Myometrial cell (primary cell): ENCODE measurements around the genes SUCLA2 and ITM2B.

DNA sequence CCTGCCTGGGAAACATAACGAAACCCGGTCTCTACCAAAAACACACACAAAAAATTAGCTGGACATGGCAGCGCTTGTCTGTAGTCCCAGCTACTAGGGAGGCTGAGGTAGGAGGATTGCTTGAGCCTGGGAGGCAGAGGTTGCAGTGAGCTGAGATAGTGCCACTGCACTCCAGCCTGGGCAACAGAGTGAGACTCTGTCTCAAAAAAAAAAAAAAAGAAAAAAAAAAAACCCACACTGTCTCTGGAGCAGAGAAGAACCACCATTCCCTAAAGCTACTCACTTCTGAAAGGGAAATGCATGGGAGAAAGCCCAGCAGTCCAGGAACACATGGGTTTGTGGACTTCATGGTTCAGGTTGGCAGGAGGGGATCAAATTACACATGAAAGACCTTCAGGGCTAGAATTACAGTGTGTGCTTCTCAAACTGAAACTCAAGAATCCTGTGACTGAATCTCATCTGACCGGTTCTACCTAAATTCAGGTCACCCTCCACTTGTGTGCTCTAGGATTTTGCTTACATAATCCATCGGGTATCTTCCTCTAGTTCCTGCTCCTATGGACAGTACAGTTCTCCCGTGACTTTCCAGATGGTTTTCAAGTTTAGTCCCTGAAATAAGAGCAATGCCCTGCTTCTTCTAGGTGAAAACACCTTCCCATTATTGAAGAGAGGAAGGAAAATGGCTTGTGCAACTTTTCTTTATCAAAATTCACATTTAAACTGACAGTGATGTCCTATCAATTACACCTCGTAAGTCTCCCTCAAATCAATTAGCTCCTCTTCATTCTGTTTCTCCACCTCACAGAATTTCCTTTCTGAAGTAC is 30.3 kb upstream of the CPB2 start:
- RAMPAGE, long total RNA, result no peak

DNA sequence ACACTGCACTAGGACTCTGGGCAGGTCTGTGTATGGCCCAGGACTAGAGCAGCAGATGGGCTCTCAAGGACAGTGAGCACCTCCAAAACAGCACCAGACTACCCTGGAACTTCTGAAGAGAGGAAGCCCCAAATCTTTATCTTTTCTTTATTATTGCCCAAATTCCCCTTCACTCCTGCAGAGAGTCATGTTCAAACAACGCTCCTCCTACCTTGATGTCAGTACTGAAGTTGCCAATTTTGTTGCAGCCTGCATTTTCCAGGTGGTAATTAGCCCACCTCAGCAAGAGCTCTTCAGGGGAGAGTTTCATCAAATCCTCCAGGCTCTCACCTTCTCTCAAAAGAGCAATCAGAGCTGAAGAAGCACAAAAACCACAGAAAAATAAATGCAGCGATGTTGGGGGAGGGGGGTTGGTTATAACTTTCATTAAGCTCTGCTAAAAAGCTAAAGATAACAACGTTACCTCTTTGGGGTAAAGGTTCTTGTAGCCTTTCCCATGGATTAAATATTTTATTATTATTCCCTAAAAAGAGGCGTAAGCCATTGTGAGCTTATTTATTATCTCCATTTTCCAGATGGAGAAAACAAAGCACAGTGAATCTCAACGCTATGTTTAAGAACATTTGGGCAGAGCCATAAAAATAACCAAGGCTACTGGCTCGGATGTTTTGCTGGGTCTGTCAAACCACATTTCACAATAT is 31.1 kb downstream of the LCP1 start:
- RAMPAGE, long total RNA, result no peak

GRCh38 chr13:46171094-46171991 is 10.6 kb downstream of the LCP1 start:
- RAMPAGE, long total RNA, result no peak

GRCh38 chr13:46520148-46520557 is 32.8 kb upstream of the LRCH1 start:
- RAMPAGE, long total RNA, result no peak

DNA sequence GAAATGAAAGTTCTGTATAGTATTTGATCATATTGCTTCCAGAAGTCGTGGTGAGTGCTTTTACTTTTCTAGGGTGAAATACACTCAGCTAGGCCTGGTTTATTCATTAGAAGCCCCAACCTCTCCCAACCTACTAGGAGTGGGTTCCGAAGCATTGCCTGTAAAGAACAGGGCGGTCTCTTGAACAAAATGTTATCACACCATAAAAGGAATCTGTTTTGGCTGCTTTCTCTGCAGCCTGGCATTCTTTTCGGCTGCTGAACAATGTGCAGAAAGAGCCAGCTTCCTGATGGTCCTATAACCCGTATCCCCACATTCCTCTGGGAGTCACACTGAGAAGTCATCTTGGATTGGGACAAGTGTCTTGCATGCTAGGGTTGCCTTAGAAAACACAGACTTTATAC is 102.8 kb downstream of the LRCH1 start:
- RAMPAGE, long total RNA, result no peak

- RAMPAGE, long total RNA, result no peak
These were observed 116.4 kb downstream of the ESD start for GRCh38 chr13:46680525-46680942.

DNA sequence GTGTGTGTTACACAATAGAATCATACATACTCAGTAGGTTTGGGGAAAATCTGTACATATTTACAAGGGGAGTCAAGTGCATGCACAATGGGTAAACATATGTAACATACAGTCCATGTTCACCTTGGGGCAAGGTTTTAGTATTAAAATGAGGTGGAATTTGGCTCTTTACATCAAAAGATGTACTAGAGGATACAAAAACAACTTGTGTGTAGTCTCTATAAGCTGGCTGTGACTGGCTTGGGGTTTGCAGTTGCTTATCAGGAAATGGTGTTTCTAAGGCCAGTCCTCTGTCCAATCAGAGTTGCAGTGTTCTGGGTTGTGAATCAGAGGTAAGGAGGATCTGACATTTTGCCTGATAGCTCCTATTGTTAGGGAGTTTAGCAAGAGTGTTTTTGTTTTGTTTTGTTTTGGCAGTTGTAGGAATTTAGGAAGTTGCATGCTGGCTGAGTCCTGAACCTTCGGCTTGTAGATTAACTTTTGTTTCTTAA is 20.1 kb upstream of the ESD start:
- RAMPAGE, long total RNA, result no peak

- RAMPAGE, long total RNA, result no peak
These were observed 2.9 kb downstream of the HTR2A start for GRCh38 chr13:46893815-46894563.

DNA sequence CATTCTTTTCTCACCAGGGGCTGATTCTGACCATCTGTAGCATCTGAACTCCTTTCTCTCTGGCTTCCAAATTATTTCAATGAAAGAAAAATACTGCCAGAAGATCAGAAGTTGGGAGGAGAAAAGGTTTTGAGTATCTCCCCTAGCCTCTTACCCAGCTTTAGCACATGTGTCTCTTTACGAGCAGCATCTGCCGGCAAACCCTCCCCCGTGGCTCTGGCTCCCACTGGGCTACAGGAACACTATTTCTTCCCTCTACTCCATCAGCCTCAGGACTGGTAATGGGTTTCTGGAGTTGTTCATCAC is 437.2 kb upstream of the HTR2A start:
- RAMPAGE, long total RNA, result no peak

DNA sequence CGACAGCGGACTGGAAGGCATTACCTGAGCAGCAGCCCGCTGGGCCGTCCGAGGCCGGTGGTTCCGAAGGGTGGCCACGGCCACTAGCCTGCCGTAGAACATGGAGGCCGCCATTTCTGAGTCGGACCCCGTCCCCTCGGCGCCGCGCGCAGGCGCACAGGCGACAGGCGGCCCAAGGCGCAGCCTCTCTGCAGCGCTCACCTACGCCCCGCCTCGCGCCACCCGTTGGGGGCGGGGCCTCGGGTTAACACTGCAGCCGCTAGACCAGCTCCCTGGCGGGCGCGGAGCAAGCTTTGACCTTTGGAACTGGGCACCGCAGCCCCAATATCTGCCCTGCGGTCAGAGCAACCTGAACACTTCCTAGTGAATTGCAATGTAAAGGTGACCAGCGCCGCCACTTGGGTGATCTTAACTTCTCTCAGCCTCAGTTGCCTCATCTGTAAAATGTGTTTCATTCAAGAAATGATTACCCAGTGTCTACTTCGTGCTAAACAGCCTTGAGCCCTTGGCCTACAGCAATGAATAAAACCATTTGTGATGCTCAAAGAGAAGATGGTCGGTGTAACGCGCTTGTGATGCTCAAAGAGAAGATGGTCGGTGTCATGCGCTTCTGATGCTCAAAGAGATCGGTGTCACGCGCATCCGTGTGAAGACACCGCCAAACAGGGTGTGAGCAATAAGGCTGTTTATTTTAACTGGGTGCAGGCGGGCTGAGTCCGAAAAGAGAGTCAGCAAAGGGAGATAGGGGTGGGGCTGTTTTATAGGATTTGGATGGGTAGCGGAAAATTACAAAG is at the start of gene SUCLA2:
Gene SUCLA2 (minus strand): TSS at position 118 of the 794 bp plus-strand sequence.
- RAMPAGE, long total RNA, result start-site peak on the minus strand centred at position 141 of the sequence, 49 bp wide, 146 and 803 reads in 2 replicates

DNA sequence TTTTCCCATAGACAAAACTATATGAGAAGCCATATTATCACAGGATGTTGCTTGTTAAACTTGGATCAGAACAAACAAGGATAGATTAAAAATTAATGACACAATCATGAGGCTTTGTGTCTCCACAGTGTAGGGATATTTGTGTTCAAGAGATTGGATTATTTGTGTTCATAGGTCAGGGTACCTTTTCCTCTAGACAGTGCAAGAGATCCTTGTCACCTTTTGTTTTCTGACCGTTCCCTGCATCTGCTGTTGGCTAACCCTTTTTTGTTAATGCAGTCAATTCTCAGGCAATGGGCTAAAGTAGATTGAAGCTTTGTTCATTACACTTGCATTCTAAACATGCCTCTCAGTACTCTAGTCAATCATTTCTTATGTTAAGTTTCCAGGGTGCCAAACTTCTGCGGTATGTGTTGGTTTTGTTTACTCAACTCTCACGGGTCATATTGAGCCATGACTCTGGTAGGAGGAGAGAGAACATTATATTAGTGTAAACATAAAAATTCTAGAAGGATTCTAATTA is 1.7 kb upstream of the MED4 start:
- RAMPAGE, long total RNA, result no peak

DNA sequence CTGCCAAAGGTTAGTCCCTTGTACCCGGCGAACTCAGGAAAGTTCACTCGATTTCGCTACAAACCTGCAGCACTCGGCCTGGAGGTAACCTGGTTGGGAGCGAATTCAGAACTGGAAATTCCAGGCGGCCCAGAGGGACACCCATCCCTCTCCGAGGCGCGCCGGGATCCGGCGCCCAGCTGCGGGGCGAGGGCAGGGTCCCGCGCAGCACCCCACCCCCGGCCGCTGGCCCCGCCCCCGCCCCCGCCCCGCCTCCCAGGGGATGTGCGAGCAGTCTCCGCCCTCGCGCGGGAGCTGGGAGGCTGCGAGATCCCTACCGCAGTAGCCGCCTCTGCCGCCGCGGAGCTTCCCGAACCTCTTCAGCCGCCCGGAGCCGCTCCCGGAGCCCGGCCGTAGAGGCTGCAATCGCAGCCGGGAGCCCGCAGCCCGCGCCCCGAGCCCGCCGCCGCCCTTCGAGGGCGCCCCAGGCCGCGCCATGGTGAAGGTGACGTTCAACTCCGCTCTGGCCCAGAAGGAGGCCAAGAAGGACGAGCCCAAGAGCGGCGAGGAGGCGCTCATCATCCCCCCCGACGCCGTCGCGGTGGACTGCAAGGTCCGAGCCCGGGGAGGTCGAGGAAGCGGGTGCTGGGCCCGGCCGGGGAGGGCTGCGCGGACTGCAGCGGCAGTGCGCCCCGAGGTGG is at the start of gene ITM2B:
Gene ITM2B (plus strand): TSS at position 321 of the 680 bp plus-strand sequence.
- RAMPAGE, long total RNA, result start-site peak on the plus strand centred at position 278 of the sequence, 39 bp wide, 18 and 23 reads in 2 replicates

- RAMPAGE, long total RNA, result no peak
These were observed 19.2 kb downstream of the ITM2B start for GRCh38 chr13:48252007-48252724.

GRCh38 chr13:48585360-48585720 is 52.5 kb upstream of the RCBTB2 start:
- RAMPAGE, long total RNA, result no peak

DNA sequence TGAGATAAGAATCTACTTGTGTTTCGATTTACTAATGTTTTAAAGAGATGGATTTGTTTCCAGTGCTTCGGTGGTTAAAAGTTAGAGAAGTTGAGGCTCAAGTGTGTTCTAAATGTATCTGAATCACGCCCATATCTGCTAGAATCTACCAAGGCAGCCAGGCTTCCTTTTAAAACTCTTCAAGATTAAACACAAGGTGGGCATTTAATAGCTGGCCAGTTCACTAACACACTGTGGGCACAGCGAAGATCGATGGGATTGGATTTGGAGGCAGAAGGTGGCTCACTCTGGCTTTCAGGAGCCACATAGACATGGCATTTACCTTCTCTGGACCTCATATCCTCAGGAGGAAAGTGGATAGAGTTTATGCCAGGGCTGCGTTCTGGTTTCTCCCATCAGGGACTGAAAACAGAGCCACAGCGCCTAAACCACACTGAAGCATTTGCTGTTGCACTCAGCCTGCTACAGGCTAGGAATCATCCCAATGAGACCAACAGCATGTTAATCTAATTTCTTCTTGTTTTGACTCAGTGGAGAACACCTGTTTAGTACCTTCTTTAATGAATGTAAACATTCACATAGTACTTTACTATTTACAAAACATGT is 1.5 kb downstream of the CYSLTR2 start:
- RAMPAGE, long total RNA, result no peak

DNA sequence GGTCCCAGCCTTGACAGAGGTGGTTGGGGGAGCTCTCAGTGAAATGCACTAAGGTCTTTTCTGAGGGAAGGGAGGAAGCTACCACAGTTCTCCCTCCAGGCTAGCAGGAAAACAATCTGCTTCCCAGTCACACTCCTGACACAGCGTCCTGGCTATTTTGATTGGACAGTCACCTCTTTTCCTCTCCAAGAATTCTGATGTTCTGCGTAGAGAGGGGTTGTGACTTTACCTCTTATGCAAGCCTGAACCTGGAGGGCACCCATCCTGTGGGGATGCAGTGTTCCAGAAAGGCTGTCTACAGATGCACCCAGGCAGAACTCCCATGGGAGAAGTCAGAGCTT is 128.8 kb downstream of the CYSLTR2 start:
- RAMPAGE, long total RNA, result no peak

DNA sequence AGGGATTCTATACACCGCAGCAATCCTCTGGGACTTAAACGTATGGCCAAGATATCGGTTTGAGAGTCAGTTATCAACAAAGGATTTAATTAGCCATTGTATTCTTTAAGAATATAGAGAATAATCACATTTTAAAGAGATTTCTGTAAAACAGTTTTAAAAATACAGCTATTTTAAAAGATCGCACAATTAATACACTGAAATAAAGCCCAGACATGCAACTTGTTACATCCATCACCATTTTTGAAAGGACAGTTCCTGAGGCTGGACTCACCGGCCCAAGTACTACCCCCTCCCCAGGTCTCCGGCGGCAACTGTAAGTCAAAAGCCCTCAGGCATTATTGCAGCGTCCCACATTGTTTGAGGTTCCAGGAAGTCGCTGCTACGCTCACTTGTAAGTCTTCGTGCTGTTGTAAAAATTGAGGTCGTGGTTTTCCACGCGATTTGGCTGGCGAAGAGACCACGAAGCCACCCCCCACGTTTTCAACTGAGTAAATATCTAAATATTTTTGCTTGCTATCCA is 750 bp upstream of the FNDC3A start:
- RAMPAGE, long total RNA, result no peak

DNA sequence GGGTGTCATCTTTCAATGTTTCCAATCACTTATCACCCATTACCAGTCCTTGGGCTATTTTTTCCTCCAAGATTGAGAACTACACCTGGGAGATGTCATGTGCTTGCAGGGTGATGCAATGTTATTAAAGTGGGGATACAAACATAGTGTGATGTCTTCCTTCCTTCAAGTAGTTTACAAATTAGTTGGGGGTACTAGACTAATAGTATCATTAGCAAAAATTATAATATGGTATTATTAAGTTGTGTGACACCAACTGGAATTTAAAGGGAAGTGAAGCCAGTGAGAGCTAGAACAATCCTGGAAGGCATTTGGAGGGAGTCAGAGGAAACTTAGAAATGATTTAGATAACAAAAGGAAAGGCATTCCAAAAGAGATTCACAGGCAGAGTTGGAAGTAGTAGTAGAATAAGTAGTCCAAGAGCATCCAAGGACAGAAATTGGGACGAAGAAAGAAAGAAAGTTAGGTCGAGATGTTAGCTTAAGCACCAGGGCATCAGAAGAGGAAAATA is 3.4 kb downstream of the FNDC3A start:
- RAMPAGE, long total RNA, result no peak

GRCh38 chr13:49097142-49097778 is 121.5 kb downstream of the FNDC3A start:
- RAMPAGE, long total RNA, result no peak

DNA sequence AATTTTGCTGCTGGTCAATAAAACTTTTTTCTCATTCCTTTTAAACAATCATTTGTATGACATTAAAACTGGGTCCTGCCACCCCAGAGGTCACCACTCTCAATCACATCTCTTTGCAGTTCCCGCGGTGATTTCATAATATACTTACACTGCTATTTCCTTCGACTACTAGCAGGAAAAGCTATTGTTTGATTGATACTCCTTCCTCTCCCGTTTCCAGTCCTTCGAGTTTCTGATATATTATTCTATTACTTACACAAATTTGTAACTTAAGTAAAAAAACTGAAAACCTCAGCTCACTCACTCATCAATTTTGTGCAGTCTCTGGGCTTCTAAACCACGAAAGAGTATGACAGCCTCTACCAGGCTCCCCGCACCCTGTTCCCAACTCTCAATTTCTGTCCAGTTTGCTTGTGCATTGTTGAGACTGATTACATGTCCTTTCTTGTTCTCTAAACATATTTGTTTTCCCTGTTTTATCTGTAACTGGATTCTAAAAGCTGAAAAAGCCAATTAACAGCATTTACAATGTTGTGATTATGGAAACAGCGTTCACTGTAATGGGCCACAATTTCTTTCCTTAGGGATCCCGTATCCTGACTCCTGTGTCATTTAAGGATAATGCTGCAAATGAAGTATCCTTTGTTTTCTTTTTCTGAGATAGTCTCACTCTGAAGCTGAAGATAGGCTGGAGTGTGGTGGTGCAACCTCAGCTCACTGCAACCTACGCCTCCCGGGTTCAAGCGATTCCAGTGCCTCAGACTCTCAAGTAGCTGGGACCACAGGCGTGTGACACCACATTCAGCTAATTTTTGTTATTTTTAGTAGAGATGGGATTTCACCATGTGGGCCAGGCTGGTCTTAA is 20.6 kb downstream of the EBPL start:
- RAMPAGE, long total RNA, result no peak